ENCODE results near the gene AANAT.

GRCh38 chr17:75809420-75809798, 24.8 kb downstream of the UNK start:
- PRO-cap: no peak
- CAGE, long polyA plus RNA: no peak

- PRO-cap: no peak
- CAGE, long polyA plus RNA: no peak
These were observed 29.3 kb downstream of the UNC13D start for GRCh38 chr17:75814825-75815470.

GRCh38 chr17:75820148-75820620, 24.0 kb downstream of the UNC13D start:
- PRO-cap: no peak
- CAGE, long polyA plus RNA: no peak

DNA sequence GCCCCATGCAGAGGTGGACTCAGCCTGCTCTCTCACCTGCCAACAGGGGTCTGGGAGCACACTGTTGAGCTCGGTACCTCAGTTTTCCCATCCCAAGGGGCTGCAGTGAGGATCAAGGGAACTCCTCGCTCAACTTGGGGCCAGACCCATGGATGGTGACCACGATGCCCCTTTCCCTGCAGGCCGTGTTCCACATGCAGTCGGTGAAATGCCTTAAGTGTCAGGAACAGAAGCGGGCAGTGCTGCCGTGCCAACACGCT, 20.2 kb downstream of the UNC13D start:
- PRO-cap: no peak
- CAGE, long polyA plus RNA: no peak

DNA sequence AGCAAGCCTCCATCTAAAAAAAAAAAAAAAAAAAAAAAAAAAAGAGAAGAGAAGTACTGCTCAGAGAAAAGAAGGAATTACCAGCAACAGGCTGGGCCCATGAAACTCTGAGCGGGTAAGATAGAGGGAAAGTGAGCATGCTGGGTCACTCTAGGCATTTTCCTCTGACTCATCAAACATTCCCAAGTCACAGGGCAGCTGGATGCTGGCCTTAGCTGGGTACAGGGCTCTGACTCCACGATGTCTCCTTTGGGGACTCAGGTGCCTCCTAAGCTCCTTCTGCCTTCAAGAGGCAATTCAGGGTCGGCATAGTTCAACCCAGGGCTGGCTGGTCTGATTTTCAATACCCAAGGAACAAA, 1.1 kb downstream of the WBP2 start:
- PRO-cap: no peak
- CAGE, long polyA plus RNA: no peak

DNA sequence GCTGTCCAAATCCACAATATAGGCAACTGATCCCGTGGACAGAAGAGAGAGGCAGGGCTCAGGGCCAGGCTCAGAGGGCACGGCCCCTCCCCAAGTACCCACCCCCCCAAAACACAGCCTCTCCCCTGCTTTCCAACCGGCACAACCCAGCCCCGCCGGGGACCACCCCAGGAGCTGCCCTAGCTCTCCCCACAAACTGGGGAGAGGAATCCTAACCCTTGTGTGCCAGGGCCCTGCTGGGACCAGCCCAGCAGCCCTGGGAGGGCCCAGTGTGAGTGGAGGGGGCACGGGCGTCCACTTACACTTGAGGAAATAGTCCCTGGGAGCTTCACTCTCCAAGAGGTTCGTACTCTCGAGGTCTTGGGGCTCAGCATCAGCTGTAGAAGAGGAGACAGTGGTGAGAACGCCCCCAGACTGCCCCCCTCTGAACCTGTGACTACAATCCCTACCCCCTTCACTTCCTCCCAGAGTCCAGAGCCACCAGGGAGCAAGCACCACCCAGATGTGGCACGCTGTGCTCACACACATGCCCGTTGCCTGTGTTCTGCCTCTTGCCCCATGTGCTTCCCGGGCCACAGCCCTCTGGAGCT, 3.2 kb downstream of the TRIM47 start:
- PRO-cap: no peak
- CAGE, long polyA plus RNA: no peak

GRCh38 chr17:75890446-75891528, 6.0 kb downstream of the TRIM65 start:
- PRO-cap: no peak
- CAGE, long polyA plus RNA: no peak

DNA sequence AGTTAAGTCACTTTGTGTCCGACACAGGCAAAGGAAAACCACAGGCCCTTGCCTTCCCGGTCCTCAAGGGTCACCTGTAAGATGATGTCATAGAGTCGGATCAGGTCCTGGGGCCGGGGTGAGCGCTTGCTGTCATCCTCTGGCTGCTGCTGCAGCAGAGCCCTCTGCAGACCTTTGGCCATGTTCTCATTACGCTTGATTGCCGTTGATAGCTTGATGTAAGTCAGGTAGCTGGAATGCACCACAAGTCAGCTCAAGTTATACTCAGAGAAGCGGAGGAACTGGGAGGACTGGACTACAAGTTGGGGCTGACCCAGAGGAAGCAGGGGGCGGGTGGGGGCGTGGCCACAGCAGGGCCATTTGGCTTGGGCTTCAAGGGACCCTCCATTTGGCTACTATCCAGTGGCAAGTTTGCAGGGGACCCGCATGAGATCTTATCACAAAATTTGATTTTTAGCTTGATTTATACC, 18.9 kb upstream of the EVPL start:
- PRO-cap: no peak
- CAGE, long polyA plus RNA: no peak

DNA sequence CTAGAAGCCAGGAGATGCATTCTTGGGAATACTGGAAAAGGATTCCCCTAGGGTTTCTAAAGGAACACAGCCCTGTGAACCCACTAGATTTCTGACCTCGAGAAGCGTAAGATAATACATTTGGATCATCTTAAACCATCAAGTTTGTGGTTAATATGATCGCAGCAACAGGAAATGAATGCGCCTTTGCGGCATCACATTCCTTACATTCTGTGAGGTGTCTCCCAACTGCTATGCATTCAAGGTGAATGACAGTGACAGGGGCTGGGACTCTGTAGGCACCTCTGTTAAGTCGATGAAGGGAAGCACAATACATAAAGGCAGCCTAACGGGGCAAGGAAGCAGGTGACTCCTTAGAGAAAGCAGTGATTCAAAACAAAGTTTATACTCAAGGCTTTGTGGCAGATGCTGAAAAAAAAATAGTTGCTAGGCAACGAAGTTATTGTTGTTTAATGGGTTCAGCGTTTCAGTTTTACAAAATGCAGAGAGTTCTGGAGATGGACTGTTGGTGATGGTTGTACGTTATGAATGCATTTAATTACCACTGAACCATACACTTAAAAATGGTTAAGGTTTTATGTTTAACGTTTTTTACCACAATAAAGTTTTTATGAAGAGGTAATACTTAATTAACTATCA, 21.6 kb upstream of the EVPL start:
- PRO-cap: no peak
- CAGE, long polyA plus RNA: no peak

DNA sequence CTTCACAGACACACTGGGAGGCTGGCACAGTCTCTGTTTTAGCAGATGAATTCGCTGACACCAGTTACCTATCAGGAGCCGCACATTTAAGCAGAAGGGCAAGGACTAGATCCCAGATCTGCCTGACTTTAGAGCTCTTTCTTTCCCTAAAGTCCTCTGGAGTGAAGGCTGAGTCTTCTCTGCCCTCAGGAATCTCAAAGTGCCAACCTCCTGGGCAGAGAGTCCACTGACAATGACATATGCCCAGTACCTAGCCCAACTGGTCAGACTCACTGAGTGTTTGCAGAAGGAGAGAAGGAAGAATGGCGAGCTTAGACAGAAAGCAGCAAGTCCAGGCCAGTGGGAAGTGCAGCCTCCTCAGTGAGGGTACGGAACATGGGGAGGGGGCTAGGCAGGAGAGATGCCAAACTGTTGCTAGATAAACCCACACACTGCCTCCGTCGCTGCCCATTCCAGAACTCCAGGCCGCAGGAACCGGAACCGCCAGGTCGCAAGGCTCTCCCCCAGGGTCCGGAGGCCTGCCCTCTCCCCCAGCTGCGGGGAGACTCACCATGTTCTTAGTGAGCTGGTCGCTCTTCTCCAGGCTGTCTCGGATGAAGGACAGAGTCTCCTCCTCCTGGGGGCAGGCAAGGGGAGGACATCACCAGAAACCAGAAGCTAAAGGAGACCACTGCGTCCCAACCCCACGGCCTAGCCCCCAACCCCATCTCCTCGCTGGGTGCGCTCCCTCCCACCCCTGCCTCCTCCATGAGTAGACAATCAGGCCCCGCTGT, 590 bp downstream of the EXOC7 start:
- PRO-cap: no peak
- CAGE, long polyA plus RNA: no peak

- PRO-cap: no peak
- CAGE, long polyA plus RNA: no peak
These were observed 5.0 kb upstream of the FOXJ1 start for GRCh38 chr17:76146032-76146432.

- PRO-cap: unidirectional peak, plus-strand start at chr17:76267768
- CAGE, long polyA plus RNA: no peak
These were observed 2.4 kb downstream of the UBALD2 start for GRCh38 chr17:76267610-76267850.

DNA sequence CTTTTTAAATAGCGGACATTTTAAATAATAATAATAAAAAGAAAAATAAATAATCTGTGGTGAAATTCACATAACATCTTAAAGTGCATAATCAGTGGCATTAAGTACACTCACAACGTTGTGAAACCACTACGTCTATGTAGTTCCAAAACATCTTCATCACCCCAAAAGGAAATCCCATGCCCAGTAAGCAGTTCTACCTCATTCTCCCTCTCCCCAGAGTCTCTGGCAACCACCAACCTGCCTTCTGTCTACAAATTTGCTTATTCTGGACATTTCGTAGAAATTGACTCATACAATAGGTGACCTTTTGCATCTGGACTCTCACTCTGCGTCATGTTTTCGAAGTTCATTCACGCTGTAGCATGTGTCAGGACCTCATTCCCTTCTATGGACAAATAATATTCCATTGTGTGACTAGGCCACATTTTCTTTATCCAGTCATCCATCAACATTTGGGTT, 12.3 kb upstream of the SPHK1 start:
- PRO-cap: no peak
- CAGE, long polyA plus RNA: no peak

DNA sequence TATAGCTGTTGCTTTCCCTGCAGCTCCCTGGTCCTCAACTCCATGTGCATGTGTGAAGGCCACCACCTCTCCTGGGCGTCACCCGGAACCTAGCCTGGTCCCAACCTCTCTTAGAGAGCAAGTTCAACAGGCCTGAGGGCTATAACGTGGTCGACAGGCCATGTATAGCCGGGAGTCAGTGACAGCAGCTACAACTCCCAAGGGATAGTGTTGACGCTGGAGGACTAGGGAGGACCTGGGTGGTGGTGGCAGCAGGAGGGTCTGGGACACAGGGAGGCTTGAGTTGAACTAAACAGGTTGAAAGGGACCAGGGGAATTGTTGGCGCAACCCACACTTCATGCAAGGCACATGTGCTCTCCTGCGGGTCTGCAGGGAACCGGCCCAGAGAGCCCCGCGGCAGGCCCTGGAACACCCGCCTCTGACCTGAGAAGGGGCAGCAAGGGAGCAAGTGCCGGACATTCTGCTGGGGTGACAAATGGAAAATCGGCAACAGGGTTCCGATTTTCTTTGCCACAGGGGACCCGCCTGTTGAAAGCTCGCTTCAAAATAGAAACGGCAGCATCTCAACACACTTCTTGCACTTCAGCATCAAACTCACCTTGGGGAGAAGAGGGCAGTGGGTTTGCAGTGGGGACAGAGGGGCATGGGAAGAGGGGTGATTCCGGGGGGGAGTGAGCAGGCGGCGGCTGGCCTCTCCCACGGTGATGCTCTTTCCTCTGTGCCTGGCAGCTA, 6.0 kb downstream of the SPHK1 start:
- PRO-cap: no peak
- CAGE, long polyA plus RNA: no peak

- PRO-cap: no peak
- CAGE, long polyA plus RNA: no peak
These were observed 15.2 kb downstream of the SPHK1 start for GRCh38 chr17:76399431-76400244.

DNA sequence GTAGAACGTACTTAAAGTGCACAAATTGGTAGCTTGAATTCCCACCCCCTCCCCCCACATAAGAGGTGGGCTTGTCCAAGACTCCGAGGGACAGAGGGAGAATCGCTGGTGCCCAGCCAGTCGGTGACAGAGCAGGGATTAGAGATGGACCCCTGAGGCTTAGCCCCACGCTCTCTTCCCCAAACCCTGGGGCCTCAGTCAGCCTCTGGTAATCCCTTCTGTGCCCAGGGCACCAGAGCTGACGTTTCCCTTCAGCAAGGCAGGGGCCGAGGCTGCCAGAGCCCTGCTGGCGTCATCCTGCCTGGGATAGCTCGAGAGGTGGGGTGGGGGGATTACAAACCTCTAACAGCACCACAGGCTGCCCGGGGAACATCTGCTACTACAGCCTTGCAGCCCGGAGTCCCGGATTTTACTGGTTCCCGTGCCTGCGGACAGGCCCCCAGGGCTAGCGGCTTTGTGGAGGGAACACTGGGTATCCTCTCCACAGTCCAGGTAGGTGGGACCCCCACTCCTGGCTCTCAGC, at the start of gene AANAT:
TSS of gene AANAT (plus strand) at position 368 of the 523 bp plus-strand sequence.
- PRO-cap: no peak
- CAGE, long polyA plus RNA: no peak

DNA sequence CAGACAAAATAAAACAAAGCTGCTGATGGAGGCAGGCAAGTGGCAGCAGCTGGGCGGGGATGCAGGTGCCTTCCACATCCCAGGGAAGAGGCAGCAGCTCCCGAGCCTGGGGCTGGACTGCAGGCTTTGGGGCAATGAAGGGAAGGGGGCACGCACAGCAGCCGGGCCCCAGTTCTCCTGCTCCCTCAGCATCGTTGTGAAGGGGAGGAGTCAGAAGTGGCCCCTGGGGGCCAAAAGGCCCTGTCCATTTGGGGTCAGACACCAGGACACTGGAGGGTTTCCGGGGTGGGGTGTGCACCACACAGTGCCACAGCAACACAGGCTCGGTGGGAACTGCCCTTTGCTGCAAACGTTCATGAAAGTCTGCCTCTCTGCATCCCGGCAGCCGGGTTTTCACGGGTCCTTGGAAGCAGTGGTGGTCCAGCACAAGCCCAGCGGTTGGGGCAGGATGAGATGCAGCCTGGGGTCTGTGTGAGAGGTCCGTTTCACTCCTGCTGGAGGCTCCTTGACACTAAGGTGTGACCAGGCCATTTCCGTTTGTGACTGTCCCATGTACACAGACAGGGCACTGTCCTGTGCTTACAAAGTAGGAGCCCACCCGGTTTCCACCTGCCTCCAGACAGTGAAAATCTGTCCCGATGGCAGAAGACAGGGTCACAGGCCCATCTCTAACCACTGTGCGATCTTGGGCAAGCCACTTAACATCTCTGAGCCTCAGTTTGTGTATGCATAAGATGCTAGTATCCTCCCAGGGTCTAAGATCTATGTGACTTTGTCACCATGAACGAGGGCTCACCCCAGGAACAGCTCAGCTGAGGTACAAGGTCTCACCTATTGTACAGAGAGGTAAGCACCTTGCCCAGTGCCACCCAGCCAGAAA, 6.2 kb downstream of the RHBDF2 start:
- PRO-cap: no peak
- CAGE, long polyA plus RNA: no peak

- PRO-cap: no peak
- CAGE, long polyA plus RNA: no peak
These were observed 8.6 kb downstream of the PRCD start for GRCh38 chr17:76548312-76548876.

DNA sequence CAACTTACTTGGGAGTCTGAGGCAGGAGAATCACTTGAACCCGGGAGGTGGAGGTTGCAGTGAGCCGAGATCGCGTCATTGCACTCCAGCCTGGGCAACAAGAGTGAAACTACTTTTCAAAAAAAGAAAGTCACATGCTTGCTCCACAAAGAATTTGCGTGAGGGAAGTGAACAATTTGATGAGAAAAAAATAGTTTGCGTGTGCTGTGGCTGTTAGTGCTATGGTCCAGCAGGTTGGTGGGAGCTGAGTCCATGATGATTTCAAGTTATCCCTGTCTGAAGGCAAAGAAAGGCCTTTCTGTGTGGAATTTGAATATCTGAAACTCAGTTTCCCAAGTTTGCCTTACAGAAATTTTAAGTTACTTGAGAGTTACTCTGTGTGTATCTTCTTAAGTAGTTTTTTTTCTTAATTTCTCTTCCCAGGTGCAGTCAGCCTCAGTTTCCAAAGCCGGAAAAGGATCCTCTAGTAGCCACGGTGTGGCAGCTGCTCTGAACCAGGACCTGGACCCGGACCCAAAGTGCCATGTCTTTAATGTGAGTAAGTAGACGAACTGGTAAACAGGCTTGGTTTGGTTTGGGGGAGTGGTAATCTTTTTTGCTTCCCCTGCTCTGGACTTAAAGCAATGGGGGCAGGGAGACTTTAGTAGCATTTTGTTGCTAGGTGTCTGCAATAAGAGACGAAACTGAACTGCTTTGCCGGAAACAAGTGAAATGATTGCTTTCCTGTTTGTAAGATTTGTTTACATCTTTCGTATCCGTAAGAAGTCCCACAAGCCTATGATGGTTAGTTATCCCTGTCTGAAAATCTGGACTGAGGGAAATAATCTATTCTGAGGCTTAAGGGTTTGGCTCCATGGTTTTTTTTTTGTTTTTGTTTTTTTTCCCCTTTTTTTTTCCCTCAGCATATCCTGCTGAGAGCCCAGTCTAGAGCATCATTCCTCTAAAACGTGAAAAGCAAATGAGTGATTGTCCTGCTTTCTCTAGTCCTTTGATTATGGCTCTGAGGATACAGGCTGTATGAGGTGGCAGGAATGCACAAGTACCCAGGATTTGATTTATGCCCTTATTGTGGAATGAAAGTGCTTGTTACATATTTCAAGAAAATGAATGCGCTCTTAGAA, 21.4 kb downstream of the PRCD start:
- PRO-cap: unidirectional peak, plus-strand start at position 193 of the sequence; unidirectional peak, plus-strand start at position 216 of the sequence; unidirectional peak, plus-strand start at position 249 of the sequence
- CAGE, long polyA plus RNA: no peak

GRCh38 chr17:76582556-76583176, 3.0 kb downstream of the ST6GALNAC2 start:
- PRO-cap: no peak
- CAGE, long polyA plus RNA: no peak